ENCODE measurements around the gene TCEANC.

GRCh38 chrX:11766375-11766952 is 8.4 kb downstream of the MSL3 start:
- RRBS: no CpG with 5 or more reads among the region's 10 CpGs

- RRBS: no CpG with 5 or more reads among the region's 8 CpGs
Observed at GRCh38 chrX:11941167-11941484, 183.1 kb downstream of the MSL3 start.

GRCh38 chrX:12791617-12792648 is 721 bp downstream of the PRPS2 start:
- RRBS: 12% methylated on average over 13 of the region's 90 CpGs

GRCh38 chrX:12950588-12951448 is 24.1 kb upstream of the TMSB4X start:
- RRBS: no CpG with 5 or more reads among the region's 12 CpGs

GRCh38 chrX:12968116-12968845 is 6.6 kb upstream of the TMSB4X start:
- RRBS: no CpG with 5 or more reads among the region's 12 CpGs

GRCh38 chrX:12970571-12971295 is 4.2 kb upstream of the TMSB4X start:
- RRBS: no CpG with 5 or more reads among the region's 13 CpGs

GRCh38 chrX:12975451-12975885 is 558 bp downstream of the TMSB4X start:
- RRBS: 10% methylated on average over 19 of the region's 38 CpGs

DNA sequence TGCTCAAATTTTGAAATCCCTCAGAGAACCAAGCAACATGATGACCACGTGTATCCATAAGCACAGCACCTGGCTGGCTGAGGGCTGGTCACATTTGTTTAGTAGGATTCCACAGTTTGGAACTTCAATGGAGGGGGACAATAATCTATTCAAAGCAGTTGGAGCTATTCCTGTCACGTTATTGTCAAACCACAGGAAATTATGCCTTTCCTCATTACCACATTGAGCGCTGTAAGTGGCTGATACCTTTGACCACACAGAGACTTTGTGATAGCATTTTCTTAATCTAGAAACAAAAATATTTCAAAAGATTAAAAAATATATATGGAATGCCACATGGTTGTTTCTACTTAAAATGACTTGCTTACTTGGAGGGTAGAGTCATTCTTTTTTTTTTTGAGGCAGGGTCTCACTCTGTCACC is 7.1 kb downstream of the TMSB4X start:
- RRBS: no CpG with 5 or more reads among the region's 3 CpGs

GRCh38 chrX:13000167-13000571 is 25.3 kb downstream of the TMSB4X start:
- RRBS: no CpG with 5 or more reads among the region's 4 CpGs

- RRBS: no CpG with 5 or more reads among the region's 1 CpG
Observed at GRCh38 chrX:13223988-13224266, 95.9 kb downstream of the ATXN3L start.

DNA sequence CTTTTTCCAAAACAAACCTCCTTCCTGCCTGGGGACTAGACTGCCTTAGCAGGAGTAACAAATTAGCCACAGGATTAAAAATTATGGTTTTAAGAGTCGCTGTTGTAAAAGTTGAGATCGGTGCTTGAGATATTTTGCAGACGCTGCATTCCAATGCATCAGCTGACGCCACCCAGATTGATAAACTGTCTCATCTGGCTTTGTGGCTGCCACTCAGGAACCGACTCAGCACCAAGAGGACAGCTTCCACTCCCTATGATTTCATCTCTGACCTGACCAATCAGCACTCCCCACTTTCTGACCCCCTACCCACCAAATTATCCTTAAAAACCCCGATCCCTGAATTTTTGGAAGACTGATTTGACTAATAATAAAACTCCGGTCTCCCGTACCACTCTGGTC is 70.7 kb downstream of the ATXN3L start:
- RRBS: no CpG with 5 or more reads among the region's 8 CpGs

DNA sequence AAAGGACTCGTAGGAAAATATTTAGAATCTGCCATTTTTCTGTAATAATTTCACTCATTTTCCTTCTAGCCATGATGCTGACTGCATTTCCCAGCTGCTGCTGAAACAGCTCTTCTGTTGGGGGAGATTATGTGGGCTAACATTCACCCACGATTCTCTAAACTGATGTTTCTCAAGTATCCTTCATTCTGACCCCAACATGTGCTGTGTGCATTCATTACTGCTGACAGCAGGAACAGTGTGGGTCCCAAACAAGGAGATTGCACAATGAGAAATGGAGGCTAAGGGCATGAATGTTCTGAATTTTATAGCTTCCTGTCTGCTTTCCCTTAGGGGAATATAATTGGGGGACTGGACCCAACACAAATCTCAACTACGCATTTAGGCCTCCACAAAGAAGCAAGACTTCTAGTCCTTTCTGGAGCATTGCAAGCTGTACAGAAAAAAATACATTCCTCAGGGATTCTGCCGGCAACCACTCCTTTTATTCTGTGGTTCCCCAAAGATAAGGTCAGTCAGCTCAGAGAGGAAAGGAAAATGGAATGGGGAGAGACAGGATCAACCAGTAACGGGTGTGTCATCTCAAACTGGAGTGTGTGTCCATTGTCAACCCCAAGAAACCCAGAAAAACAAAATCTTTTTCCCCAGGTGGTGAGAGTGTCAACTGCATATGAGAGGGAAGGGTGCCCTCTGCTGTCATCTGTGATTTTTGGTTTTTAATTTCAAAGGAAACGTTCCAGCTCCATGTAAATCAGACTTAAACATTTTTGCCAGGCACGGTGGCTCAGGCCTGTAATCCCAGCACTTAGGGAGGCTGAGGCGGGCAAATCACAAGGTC is 81.5 kb upstream of the EGFL6 start:
- RRBS: no CpG with 5 or more reads among the region's 8 CpGs

GRCh38 chrX:13652712-13653960 is at the start of gene TCEANC:
Gene TCEANC (plus strand): TSS chrX:13653141.
- RRBS: 2% methylated on average over 24 of the region's 57 CpGs

DNA sequence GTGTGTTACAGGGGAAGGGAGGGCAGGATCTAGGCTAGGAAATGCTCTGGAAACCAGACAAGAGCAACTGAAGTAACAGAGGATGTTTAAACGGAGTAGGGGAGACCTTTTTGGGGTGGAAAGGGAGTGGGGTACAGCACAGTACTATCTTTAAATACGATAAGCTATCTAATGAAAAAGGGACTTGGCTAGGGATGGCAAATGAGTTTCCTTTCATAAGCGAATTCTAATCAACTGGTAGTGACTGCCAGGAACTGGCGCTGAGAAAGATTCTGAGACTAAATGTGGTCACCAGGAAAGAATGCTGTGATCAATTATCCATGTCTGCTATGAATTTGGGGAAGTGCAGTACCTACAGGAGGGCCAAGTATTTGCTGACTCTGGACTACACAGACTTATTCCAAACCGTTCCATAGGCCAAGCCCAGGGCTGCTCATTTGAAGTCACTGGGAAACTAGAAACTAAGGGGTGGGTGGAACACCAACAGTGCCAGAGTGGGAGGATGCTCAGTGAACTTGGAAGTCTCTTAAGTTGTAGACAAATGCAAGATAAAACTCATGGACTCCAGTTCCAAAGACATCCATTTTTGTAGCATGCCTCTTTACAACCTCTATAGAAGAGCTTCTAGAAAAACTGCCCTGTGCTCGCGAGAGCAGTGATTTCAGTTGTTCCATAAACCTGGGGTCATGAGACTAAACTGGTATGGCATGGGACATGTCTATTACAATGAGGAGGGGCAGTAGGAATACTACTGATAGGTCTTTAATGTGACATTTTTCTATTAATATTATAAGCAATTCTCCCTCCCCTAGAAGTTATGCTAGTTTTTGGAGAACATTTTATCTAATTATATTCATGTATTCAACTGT is 2.0 kb downstream of the TRAPPC2 start:
- RRBS: no CpG with 5 or more reads among the region's 7 CpGs

DNA sequence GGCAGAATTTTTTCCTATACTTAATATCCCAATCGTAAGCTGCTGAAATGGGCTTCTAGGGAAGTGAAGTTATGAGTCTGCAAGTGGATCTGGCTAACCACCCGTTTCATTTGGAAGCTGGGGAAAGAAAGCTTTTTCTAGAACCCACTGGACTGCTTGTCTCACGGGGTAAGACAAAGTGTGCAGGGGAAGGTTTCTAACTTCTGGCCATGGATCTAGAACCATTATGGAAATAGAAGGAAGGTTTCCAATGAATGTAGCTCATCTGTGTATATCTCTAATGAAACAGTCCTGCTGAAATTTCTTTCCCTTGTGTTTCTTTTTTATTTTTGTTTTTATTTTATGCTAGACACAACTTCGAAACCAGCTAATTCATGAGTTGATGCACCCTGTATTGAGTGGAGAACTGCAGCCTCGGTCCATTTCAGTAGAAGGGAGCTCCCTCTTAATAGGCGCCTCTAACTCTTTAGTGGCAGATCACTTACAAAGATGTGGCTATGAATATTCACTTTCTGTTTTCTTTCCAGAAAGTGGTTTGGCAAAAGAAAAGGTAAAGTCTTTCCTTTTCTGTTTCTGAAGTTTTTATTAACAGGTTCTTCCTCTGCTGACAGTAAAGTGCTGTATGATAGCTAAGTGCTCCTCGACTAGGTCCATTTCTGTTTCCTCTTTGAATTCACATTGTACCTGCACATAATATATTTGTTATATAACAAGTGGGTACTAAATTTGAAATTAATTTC is 1.8 kb downstream of the OFD1 start:
- RRBS: no CpG with 5 or more reads among the region's 7 CpGs

DNA sequence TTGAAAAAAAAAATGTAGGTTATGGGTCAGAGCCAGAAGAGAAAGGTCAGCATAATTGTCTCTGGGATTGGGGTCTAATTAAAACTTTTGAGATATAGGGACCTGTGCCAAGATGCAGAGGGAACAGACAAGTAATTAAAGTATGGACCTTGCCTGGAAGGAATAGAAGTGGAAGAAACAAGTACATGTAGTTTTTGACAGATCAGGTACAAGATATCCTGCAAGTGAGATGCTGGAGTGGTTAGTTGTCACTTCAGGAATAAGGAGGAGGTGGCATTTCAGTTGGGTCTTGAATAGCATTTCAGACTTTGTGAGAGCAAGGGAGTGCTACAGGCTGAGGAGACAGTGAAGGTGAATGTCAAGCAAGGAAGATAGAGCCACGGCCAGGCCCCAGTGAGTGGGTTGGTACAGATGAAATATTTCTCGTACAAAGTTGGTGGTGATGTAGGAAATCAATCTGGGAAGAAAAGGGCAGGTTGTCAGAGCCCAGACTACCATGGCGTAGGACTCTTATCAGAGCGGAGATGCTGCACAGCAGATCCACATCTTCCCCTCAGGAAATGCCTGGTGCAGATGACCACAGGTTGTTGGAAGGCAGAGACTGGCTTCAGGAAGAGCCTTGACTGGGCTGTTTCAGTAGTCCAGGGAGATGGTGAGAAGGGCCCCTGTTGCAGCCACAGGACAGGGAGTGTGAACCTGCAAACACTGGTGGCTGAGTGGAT is 31.3 kb downstream of the OFD1 start:
- RRBS: no CpG with 5 or more reads among the region's 4 CpGs

DNA sequence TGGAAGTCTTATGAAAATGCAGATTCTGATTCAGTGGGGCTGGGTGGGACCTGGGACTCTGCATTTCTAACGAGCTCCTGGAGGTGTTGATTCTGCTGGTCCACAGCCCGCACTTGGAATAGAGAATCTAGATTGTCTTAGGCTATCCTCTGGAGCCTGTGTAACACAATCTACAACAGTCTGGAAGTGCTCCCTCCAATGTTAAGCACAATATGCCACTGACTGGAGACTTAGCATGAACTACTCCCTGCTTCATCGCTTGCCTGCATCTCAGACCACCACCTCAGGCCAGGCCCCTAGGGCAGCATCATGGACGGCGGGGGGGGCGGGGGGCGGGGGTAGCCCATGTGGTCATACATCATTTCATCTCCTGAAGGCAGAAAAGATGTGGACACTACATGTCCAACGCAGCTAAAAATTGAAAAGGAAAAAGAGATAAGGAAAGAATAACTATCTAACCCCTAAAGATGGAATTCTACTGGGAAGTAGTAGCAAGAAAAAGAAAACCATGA is 12.7 kb downstream of the GPM6B start:
- RRBS: no CpG with 5 or more reads among the region's 8 CpGs

- RRBS: no CpG with 5 or more reads among the region's 2 CpGs
Observed at GRCh38 chrX:13906087-13906553, 89.2 kb upstream of the GPM6B start.

- RRBS: no CpG with 5 or more reads among the region's 3 CpGs
Observed at GRCh38 chrX:15297955-15298713, 17.3 kb downstream of the ASB11 start.

DNA sequence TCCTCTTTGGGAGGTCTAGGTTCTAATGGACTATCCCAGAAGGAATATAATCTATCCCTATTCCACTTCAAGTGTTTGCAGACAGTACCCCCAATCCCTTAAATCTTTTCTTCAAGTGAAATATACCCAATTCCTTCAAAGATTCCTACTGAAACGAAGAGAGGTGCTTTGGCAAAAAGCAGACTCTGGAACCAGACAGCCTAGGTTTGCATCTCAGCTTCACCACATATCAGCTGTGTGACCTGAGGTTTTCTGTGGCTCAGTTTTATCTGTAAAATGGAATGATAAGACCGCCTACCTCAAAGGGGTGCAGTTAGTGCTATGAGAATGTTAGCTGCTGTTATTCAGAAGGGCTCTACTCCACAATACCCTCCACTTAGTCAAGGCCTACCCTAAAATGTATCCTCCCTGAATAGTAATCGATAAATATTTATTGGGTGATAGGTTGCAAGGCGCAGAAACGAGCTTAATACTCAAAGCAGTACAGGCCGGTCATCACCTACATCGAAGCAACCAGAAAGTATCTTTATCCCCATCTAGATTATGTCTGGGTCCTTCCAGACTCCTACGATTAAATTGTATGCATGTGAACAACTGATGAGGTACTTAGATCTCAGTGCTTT is 624 bp downstream of the PIR start:
- RRBS: no CpG with 5 or more reads among the region's 8 CpGs

Measured in AG09309 (cell line).